Measurements from ENCODE around the genes CACNG6, LILRA5, LILRA4 and LAIR2.

DNA sequence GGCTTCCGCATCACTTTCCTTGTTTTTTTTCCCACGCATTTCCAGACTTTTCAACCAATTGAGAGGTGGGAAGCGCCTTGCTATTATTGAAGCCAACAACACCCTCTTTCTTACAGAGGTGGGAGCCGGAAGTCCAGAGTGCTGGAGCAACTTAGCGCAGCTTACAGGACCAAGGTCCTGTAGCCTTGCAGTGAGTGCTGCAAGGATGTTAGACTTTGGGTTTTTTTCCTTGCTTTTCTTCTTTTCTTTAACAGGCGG lies 13.8 kb upstream of the CACNG6 start:
- PRO-cap: no peak

DNA sequence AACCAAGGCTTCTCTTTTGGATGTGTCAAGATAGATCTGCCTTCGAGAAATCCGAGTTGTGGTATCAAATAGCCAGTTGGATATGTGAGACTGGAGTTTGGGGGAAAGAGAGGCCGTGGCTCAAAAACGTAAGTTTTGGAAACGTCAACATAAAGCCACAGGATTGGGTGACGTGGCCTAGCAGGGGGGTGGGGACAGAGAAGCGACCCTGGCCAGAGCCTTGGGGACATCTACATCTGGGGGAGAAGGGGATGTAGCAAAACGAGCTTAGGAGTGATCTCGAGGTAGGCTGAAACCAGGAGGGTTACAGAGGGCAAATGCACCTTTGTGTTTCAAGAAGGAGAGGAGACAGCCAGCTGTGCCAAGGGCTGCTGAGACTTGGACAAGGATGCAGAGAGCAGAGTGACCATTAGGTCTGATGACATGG lies 3.7 kb upstream of the CACNG6 start:
- PRO-cap: no peak

- PRO-cap: no peak
Measured at GRCh38 chr19:53990973-53992108, at the start of gene CACNG6. Gene CACNG6 (plus strand): TSS chr19:53991637.

DNA sequence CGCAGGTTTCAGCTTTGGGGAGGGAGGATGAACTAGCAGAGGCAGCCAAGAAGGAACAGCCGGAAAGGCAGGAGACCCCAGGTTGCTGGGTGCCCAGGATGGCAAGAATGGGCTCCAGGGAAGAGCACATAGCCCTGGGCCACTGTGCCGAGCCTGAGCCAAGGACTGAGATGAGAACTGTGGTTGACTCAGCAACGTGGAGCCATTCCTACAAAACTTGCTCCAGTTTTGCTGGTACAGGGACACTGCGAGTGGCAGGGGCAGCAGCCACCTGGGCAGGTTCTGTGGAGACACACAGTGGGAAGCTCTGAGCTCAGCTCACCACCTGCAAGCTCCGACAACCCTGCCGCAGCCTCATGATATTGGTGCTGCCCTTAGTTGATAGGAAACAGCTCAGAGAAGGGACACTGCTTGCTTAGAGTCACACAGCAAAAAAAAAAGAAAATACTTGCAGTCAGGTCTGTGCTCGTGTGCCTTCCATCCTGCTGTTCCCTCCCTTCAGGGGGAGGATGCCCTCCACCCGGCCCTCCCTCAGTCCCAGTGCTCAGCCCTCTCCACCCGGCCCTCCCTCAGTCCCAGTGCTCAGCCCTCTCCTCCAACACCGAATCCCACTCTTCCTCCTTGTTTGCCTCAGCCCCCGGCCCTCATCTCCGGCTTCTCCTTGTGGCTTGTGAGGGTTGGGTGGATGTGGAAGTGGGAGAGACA lies 6.0 kb downstream of the TFPT start:
- PRO-cap: no peak

DNA sequence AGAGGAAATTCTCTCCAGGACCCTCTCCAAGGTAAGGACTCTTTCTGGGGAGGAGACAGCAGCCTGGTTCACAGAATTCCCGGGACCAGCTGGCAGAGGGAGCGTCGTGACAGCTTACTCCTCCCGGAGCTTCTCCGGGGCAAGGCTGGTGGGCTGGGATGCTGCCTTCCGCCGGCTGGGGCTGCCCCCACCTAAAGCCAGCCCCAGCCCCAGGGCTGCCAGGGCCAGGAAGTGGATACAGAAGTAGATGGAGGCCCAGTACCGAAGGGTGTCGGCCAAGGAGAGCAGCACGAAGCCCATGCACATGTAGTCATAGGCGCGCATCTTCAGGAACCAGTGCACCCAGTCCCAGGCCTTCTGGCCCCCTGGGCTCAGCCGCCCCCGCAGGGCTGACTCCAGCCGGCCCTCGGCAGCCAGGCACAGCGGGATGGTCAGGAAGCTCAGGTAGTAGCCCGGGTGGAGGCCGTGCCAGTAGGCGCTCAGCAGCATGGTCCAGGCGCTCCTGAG lies 1.0 kb upstream of the TMC4 start:
- PRO-cap: no peak

DNA sequence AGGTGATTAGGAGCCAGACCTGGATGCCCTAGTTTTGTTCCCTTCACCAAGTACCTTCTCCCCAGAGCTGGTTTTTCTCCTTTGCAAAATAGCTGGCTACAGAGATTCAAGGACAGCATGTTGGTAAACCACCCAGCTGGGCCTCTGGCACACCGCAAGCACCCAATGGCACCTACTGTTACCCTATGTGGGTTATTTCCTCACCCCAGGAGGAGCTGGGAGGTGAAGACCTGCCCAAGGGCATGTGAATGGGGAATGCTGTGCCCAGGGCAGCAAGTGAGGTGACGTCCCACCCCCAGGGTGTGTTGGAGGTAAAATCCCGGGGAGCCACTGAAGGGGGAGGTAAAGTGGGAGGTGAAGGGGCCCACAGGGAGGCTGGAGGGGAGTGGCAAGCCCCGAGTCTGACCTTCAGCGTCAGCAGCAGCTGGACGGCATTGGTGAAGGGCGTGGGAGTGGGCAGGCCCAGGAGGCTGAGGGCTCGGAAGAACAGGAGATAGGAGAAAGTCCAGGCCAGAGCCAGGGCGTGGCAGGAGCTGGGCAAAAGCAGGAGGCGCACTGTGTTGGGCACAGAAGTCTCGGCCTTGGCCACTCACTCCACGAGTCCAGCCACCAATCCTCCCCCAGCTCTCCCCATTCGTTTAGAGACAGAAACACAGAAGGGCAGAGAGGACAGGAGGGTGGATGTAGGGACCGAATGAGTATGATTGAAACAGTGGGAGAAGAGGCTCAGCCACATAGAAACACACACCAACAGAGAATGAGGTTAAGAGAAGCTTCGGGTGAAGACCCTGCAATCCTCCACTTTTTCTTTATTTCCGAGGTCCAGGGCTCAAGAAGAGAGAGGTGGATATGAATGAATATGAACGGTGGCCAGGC lies 2.4 kb downstream of the MBOAT7 start:
- PRO-cap: no peak

GRCh38 chr19:54196608-54197164 lies 4.0 kb upstream of the RPS9 start:
- PRO-cap: no peak

DNA sequence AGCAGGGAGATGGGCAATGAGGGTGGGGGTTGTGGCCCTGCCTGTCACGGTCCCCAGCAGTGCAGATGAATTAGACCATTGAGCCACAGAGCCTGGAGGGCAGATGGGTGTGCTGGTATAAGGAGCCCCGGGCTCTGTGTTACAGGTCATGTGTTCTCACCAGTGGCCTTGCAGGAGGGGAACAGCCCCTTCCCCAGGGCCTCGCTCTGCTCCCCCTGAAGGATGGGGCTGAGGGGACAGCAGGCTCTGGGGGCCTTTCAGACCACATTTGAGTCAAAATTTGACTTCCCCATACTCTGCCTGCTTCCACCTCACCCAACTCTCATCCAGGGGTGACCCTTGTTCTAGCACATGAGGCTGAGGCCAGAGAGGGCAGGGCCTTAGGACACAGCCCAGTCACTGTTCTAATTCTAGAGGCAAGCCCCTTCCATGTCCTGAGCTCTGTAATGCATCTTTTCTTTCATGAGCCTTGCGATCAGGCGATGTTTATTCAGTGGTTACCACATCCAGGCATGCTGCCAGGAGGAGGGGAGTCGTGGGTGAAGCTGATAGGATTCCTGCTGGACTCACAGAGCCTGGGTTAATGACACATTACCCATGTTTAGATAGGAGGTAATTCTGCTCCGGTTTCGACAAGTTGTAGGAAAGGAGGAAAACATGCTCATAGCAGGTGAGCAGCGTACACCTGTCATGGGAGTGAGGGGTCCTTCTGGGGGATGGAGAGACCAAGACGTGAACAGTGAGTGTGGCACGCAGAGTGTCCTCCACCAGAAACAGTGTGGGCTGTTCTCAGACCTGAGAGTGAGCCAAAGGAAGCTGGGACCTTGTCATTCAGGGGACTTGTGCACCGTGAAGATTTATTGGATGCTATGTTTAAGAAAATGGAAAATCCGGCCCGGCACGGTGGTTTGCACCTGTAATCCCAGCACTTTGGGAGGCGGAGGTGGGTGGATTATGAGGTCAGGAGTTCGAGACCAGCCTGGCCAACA lies 9.2 kb downstream of the RPS9 start:
- PRO-cap: bidirectional peak, plus-strand start at position 691 of the sequence, minus-strand start at position 461 of the sequence

- PRO-cap: no peak
Measured at GRCh38 chr19:54252807-54253204, 4.3 kb downstream of the LILRB5 start.

GRCh38 chr19:54313028-54313412 lies at the start of gene LILRA5:
Gene LILRA5 (minus strand): TSS chr19:54313166.
- PRO-cap: no peak

DNA sequence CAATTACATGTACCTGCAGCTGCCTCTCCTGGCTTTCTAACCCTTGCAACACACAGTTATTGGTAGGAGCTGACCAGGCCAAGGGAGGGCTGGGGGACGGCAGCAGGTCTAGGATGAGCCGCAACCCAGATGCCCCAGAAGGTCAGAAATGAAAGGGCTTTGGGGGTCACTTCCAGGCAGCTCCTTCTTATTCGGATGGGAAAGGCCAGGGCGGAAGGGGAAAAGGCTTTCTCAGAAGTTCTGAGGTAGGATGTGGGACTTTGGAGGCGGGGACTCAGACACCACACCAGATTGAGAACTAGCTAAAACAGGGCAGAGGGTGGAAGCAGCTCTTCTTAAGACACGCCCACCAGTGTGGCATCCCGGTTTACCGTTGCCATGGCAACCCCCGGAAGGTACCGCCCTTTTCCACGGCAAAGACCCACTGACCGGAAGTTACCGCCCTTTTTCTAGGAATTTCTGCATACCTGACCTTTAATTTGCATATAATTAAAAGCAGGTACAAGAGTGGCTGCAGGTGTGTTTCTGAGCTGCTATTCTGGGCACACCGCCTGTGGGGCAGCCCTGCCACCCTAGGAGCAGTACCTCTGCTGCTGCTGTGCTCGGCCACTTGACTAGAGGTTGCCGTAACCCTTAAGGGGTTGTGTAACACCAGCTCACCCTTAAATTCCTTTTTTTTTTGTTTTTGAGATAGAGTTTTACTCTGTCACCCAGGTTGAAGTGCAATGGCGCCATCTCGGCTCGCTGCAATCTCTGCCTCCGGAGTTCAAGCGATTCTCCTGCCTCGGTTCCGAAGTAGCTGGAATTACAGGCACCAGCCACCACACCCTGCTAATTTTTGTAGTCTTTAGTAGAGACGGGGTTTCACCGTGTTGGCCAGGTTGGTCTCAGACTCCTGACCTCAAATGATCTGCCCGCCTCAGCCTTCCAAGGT lies 3.9 kb upstream of the LILRA5 start:
- PRO-cap: no peak

DNA sequence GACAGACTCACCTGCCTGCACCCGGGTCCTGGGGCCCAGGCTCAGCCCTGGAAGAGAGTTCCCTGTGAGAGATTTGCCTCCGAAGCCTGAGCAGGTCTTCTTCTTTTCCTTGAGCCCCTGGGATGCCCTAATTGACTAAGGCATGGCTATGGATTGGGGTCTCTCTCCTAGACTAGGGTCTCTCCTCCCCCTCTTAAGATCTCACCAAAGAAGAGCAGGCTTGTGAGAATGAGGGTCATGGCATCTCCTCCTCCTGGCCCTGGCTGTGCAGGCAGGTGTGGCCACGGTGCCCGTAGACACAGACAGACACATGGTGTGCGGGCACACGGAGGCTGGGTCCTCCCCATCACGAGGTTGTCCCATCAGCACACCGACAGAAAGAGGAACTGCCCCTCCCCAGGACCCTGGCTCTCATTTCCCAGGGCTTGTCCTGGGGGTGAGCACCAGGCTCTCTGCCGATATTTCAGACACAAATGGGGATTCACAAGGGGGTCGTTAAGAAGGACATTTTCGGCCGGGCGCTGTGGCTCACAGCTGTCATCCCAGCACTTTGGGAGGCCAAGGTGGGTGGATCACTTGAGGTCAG lies at the start of gene LILRA4:
TSS of gene LILRA4 (minus strand) at position 308 of the 586 bp plus-strand sequence.
- PRO-cap: no peak

GRCh38 chr19:54387917-54388944 lies 23.5 kb upstream of the LAIR1 start:
- PRO-cap: no peak

DNA sequence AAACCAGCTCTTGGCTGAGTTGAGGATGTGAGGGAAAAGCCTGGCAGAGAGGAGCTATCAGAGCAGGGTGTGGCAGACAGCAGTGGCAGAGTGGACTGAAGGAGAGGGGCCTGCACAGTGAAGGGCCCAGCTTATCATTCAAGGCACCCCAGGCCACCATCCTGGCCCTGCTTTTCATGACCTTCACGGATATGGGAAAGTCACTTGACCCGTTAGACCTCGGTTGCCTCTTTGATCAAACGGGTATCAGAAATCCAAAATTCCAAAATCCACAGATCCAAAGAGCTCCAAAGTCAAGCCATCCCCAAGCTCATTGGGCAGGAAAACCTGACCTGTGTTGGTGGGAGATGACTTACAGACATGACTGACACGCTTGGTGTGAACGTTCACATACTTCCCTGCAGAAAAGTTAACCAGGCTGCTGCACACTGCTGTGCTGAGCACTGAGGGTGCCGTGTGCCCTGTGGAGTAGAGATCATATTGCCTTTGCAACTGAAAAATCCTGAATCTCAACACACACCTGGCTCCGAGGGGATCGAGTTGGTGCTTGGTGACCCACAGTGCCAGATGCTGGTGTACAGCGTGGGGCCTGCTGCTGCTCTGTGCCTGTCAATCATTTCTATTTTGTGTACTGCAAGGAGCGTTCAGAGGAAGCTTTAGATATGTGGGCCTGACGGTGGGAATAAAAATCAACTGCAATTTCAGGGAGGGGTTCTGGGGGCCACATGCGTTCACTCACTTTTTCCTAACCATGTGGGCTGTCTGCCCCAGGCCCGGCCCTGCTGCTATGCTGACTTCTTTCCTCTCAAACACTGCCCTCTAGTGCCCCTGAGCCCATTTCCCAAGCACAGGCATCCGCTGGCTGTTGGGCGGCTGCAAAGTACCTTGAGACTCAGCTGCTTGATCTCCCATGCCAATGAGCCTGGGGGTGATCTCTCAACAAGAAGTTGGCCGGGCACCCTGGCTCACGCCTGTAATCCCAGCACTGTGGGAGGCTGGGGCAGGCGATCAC lies 9.9 kb upstream of the LENG8 start:
- PRO-cap: no peak

GRCh38 chr19:54458298-54458860 lies 5.2 kb downstream of the LENG9 start:
- PRO-cap: no peak

DNA sequence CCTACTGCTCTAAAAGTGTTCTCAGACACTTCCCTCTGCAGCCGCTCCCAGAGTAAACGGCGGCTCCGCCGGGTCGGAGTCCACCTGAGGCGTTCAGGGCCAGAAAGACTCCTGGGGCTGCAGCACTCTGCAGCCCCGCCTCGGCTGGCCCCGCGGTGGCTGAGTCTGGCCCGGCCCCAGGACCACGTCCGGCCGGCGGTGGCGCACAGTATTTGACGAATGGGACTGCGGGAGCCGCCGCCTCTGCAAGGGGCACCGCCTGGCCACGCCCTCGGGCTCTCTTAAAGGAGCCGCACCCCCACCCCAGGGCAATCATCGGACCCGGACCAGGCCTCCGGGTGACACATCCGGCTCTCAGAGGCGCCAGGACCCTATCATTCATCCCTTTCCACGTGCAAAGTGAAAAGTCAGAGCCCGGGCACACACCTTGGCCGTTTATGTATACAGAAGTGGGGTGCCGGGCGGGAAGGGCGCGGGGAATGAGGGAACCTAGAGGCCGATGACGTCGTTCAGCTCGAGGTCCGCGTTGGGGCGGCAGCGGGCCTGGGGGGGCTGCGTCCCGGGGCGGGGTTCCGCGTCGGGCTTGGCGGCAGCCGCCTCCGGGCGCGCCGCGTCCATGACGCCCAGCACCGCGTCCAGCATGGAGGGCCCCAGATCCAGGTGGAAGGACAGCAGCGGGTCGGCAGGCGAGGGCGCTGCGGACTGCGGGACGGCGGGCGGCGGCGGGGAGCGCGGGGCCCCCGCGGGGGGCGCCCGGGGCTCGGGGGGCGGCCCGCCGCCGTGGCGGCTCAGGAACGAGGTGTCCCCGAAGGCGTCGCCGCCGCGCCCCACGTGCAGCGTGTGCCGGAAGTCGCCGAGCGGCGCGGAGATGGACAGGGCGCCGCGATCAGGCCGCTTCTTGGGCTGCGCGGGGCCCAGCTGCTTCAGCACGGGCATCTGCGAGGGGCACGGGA lies 1.3 kb upstream of the LENG9 start:
- PRO-cap: unidirectional peak, minus-strand start at position 221 of the sequence

DNA sequence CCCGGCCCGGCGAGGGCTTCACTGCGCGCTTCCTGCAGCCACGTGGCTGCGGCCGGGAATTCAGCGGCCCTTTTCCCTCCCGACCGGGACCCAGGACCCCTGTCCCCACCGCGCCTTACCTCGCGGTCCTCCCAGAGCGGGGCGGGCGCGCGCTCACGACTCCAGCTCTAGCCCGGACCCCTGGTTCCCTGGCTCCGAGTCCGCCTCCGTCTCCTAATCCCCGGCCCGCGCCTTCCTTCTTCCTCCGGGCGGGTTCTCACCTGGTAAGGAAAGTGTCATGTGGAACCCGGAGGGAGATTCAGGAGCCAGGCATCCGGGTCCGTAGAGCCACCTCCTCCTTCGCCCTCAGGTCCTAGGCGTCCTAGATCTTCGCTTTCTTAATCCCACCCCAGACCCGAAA lies 1.7 kb downstream of the CDC42EP5 start:
- PRO-cap: no peak

DNA sequence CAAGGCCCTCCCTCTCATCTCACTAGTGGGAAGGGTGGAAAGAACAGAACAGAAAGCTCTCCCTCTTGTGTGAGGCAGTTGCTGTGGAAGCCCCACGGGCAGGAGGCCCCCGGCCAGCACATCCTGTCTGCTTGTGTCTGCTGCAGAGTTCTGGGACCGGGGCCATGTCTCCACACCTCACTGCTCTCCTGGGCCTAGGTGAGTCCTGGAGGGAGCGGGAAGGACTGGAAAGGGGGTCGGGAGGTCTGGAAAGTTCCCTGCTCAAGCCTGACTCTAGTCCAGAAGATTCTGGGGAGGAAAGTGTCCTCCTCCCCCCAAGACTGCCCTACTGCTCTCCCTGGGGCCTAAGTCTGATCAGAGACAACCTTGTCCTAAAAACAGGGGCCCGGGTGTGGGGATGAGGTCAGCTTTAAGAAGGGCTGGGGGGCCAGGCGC lies at the start of gene LAIR2:
TSS of gene LAIR2 (plus strand) at position 77 of the 435 bp plus-strand sequence.
- PRO-cap: no peak

GRCh38 chr19:54532537-54533034 lies 30.0 kb downstream of the LAIR2 start:
- PRO-cap: no peak

- PRO-cap: no peak
Measured at GRCh38 chr19:54889652-54890096, 15.6 kb downstream of the FCAR start.